NALM6 (cell line): ENCODE results near the genes KRT75, KRT71 and KRT3.

DNA sequence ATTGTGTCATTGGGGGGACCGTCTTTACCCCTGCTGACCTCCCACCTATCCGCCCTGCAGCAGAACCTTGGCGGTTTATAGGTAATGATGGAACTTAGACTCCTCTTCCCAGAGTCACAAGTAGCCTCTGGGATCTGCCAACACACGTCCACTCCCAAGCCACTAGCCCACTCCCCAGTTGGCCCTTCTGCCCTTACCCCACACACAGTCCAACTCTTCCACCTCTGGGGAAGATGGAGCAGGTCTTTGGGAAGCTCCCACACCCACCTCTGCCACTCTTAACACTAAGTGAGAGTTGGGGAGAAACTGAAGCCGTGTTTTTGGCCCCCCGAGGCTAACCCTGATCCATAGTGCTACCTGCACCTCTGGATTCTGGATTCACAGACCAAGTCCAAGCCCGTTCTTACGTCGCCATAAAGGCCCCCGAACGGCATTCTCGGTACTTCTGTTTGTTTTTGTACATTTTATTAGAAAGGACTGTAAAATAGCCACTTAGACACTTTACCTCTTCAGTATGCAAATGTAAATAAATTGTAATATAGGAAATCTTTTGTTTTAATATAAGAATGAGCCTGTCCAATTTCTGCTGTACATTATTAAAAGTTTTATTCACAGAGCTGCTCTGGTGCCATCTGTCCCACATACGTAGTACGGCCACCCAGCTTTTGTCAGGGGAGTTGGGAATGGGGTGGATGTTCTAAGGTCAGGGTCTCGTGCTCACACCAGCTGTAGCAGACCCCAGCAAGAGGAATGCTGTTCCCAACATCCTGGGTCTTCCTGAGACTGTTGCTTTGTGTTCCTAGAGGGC lies 10.1 kb upstream of the TAMALIN start:
- PRO-cap: no peak

GRCh38 chr12:52005686-52006392 lies 907 bp upstream of the TAMALIN start:
- PRO-cap: no peak

- PRO-cap: bidirectional peak, plus-strand start at chr12:52037158, minus-strand start at chr12:52036977; unidirectional peak, plus-strand start at chr12:52037404; unidirectional peak, plus-strand start at chr12:52037442
Measured at GRCh38 chr12:52036542-52037623, 14.4 kb upstream of the NR4A1 start.

- PRO-cap: no peak
Measured at GRCh38 chr12:52052853-52053116, 1.5 kb downstream of the NR4A1 start.

GRCh38 chr12:52053778-52054707 lies 2.8 kb downstream of the NR4A1 start:
- PRO-cap: no peak

- PRO-cap: no peak
Measured at GRCh38 chr12:52061648-52062109, 8.1 kb upstream of the ATG101 start.

DNA sequence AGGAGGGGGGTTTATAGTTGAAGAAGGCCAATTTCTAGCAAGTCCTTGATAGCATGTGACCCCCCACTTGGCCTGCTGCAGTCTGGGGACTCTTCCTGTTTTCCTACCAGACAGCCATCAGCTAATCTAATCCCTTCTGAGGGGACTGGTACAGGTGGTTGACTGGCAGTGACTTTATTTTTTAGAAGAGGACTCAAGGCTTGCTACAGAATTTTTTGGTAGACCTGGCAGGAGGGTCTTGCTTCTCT lies 994 bp upstream of the SMIM41 start:
- PRO-cap: bidirectional peak, plus-strand start at position 178 of the sequence, minus-strand start at position 84 of the sequence

GRCh38 chr12:52080934-52081861 lies 1.7 kb downstream of the SMIM41 start:
- PRO-cap: no peak

GRCh38 chr12:52142600-52142973 lies 49.2 kb downstream of the KRT80 start:
- PRO-cap: no peak

GRCh38 chr12:52146649-52148049 lies 44.7 kb downstream of the KRT80 start:
- PRO-cap: no peak

- PRO-cap: no peak
Measured at GRCh38 chr12:52148161-52149057, 43.4 kb downstream of the KRT80 start.

- PRO-cap: no peak
Measured at GRCh38 chr12:52183198-52184182, 8.3 kb downstream of the KRT80 start.

DNA sequence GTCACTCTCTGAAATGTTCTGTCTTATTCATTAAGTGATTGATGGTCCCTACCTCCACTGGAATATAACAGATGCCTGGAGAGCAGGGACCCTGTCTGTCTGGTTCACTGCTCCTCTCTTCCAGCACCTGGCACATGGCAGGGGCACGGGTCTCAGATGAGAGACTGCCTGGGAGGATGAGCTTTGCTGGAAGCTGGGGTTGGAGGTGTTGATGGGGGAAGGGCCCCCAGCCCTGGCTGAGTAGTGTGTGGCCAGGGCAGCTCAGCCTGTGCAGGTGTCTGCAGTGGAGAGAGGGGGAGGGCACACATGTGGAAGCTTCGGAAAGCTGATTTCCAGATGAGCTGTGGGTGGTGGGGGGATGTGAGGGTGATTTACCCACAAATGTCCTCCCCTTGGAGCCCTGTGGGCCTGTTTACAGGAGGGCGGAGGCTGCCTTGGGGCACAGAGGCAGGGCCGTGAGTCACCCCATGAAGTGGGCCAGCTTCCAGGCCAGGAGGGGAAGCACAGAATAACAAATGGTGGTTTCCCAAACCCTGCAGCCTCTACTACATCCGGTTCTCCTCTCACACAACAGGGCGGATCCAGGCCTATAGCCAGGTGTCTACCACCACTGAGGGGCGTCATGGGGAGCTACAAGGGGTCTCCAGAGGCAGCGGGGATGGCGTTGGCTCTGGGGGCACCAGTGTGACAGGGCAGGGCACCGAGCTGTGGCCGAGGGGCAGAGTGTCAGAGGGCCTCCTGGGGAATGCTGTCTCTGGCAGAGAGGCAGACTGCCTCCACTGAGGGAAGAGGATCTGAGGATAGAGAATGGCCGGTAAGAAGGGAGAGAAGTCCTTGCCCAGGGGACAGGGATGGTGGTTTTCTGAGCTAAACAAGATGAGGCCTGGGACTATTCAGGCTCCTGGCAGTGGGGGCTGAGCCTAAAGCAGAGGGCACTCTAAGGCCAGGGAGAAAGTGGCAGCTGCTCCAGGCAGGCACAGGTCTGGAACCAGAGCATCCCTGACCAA lies 11.1 kb downstream of the KRT7 start:
- PRO-cap: no peak

- PRO-cap: no peak
Measured at GRCh38 chr12:52434154-52434565, at the start of gene KRT75. KRT75 (minus strand) TSS chr12:52434371.

DNA sequence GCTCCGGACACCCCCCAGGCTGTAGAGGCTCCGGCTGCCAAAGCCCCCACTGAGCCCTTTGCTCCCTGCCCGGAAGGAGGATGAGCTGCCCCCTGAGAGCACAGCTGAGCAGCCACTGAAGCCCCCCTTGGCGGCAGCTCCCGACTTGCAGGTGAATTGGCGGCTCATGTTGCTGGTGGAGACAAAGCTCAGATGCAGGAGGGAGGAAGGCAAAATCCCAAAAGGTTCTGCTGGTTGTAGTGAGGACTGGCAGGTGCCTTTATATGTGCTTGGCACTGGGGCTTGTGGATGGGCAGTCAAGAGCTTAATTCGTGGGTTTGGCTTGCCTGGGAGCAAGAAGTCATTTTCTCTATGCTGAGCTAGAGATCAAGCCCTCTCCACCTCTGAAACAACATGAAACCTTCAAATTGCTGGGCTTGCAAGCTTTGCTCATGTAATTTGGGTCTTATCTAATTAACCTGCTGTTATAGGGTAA lies at the start of gene KRT71:
Gene KRT71 (minus strand): TSS at position 236 of the 475 bp plus-strand sequence.
- PRO-cap: no peak

- PRO-cap: no peak
Measured at GRCh38 chr12:52585878-52586582, 12.4 kb upstream of the KRT74 start.

DNA sequence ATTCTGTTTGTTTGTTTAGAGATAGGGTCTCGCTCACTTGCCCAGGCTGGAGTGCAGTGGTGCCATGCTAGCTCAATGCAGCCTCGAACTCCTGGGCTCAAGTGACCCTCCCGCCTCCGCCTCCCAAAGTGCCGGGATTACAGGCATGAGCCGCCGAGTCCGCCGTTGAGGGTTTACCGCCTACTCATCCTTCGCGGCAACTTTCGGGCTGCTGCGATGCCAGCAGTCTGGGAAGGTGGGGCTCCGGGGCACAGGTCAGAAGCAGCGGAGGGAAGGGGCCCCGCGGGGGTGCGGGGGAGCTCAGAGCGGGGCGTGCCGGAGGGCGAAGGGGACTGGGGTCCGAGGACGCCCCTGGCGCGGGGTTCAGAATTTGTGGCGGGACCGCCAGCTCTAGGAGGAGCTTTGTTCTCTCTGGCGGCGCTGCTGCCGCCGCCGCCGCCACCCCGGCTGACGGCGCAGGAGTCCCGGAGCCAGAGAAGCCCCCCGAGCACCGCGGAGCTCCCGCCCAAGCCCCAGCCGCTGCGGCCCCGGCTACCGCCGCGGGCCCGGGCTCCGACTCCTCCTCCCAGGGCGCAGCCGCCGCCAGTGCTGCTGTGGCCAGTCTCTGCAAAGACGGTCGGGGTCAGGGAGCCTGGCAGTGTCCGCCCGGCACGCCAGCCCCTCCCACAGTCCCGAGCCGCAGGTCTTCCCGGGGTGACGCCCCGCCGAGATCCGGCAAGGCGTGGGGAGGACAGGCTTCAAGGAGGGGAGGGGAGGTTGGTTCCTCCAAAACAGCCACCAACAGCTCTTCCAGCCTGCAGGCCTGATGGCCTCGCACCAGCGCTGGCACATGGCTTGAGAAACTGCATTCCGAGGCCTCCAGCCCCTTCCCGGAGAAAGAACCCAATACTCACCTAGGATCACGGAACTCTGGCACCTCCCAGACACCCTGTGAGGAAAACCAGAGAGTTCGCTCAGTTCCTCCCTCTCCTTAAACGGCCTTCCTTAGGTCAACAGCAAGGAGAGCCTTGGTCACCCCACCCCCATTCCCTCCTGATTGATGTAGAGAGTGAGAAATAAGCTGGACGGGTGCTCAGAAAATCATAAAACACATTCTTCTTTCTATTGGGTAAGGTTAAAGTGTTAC lies 11.0 kb upstream of the KRT77 start:
- PRO-cap: no peak

GRCh38 chr12:52795684-52795973 lies 288 bp downstream of the KRT3 start:
- PRO-cap: no peak

- PRO-cap: no peak
Measured at GRCh38 chr12:52795976-52796342, at the start of gene KRT3. KRT3 (minus strand) TSS chr12:52796117.

DNA sequence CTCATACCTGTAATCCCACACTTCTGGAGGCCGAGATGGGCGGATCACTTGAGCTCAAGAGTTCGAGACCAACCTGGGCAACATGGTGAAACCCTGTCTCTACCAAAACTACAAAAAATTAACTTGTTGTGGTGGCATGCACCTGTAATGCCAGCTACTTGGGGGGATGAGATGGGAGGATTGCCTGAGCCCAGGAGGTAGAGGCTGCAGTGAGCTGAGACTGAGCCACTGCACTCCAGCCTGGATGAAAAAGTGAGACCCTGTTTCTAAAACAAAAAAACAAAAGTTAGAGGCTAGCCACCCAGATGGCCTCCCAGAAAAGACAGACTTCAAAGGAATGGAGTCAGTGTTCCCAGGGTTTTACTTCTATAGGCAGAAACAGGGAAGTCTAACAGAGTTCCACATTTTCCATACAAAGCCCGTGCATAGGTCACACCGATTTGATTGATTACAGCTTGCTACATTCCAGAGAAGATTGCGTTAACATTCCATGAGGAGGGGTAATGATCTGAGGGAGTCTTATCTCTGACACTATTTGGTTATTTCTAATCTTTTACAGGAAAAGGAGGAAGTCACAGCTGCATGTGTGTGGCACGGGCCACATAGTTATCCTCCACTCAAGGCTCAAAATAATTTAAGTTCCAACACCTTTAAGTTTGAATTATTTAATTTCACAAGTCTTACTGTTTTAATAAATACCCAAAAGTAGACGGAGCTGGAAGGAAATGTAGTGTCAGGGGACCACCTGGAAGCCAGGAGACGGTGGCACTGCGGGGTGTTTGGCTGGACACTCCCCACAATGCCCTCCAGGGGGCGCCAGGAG lies 20.5 kb downstream of the KRT8 start:
- PRO-cap: no peak